Neural progenitor cell (in vitro differentiated cells): ENCODE measurements around the gene PDE8A.

- RAMPAGE, long total RNA, result no peak
These were observed 7.7 kb downstream of the HOMER2 start for GRCh38 chr15:82944861-82945259.

- RAMPAGE, long total RNA, result no peak
These were observed 6.0 kb upstream of the C15orf40 start for GRCh38 chr15:83017004-83018267.

GRCh38 chr15:83063034-83063639 is 3.9 kb downstream of the BTBD1 start:
- RAMPAGE, long total RNA, result no peak

- RAMPAGE, long total RNA, result no peak
These were observed 448 bp downstream of the BNC1 start for GRCh38 chr15:83283930-83284502.

- RAMPAGE, long total RNA, result no peak
These were observed 3.9 kb upstream of the BNC1 start for GRCh38 chr15:83288174-83288939.

- RAMPAGE, long total RNA, result no peak
These were observed 100.6 kb upstream of the ZSCAN2 start for GRCh38 chr15:84500197-84500657.

- RAMPAGE, long total RNA, result no peak
These were observed 2.2 kb upstream of the NMB start for GRCh38 chr15:84660166-84660718.

- RAMPAGE, long total RNA, result no peak
These were observed 963 bp downstream of the ZNF592 start for GRCh38 chr15:84749155-84749954.

DNA sequence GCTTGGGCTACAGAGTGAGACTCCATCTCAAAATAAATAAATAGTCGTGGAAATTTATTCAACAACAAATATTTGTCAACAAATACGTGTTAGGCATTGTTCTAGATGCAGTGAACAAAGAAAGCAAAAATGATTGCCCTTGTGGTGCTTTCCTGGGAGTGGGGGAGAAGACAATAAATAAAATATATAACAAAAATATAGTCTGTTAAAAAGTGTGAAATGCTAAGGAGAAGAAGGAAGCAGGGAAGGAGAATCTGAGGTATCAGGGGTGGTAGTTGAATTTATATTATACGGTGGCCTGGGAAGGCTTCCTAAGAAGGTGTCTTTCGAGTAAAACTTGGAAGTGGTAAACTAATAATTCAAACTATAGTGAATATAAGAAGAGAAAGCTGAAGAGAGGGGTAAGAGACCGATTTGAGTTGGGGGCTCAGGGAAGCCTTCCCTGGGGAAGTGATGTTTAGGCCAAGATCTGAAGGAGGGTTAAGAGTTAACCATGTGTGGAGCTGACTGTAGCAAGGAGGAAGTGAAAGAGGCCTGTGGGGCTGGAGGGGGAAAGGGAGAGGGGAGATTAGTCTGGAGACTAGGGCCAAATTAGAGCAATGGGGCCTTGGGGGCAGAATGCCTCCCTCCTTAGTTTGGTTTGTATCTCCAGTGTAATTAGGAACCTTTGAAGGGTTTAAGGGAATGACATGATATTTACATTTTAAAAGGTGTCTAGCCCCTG is 2.0 kb downstream of the ZNF592 start:
- RAMPAGE, long total RNA, result no peak

DNA sequence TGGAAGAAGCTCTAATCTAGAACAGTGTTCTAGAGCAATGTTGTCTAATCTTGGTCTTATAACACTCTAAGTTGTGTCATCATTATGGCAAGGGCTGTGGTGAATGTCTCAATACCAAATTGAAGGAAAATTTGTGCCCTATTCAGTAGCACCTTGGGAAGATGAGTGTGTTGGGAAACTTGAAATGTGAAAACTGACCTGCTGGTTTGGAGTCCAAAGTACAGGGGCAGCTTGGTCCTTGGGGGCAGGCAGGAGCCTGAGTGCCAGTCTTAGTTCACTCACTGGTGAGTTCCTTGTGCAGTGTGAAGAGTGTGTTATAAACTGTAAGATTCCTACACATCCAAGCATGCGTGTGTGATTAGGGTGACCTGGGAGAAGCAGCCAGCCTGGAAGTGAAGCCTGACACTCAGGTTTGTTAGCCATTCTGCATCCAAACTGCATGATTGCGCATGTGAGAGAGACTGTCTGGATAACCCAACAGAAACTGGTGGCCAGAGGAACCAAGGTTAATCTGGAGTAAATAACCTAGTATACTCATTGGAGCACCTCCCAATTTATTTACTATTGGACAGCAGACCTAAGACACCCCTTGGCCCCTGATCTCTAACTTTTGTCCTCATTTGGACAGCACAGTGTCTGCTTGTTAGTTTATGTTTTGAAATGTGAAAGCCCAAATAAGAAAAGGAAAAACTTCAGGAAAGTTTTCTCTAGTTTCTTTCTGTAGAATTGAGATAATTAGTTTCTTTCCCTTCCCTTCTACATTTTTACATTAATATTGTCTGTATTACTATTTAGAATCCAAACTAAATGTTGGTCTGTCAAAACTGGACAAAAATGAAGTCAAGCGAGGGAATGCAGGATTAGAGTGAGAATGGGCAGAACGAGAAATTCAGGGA is 14.8 kb downstream of the ZNF592 start:
- RAMPAGE, long total RNA, result no peak

- RAMPAGE, long total RNA, result no peak
These were observed 6.4 kb downstream of the SLC28A1 start for GRCh38 chr15:84890829-84891366.

- RAMPAGE, long total RNA, result no peak
These were observed at the start of gene PDE8A for GRCh38 chr15:84981571-84982373. PDE8A (plus strand) TSS chr15:84981856.

DNA sequence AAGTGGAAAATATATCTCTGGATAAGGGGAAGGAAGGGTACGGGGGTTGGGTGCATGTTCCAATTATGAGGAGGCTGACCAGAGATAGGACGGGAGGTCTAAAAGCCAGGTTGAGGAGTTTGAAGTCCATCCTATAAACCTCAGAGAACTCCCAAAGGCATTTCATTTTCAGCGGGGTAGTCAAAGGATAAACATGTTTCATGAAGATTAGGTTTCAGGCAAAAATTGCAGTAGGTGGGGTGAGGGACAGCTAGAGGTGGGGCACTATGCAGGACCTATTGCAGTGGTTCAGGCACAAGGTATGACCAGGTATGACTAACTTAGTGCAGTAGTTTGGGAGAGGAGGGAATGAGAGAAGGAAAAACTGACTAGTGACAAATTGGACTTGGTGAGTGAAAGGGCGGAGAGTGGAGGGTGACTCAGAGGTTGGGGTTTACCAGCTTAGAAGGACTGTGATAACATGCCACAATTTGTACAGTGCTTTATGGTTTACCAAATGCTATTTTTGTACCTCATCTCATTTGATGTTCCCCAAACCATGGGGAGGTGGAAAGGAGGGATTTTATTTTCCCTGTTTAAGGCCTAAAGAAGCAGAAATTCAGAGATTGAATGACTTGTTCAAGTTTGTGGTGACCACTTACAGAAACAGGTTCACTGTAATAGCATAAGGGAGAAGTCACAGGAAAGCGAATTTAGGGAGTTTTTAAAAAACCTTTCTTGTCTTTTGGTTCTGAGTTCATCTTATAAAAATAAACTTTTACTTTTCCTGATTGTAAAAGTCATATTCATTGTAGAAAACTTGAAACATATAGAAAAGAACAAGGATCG is 10.9 kb downstream of the PDE8A start:
- RAMPAGE, long total RNA, result no peak

DNA sequence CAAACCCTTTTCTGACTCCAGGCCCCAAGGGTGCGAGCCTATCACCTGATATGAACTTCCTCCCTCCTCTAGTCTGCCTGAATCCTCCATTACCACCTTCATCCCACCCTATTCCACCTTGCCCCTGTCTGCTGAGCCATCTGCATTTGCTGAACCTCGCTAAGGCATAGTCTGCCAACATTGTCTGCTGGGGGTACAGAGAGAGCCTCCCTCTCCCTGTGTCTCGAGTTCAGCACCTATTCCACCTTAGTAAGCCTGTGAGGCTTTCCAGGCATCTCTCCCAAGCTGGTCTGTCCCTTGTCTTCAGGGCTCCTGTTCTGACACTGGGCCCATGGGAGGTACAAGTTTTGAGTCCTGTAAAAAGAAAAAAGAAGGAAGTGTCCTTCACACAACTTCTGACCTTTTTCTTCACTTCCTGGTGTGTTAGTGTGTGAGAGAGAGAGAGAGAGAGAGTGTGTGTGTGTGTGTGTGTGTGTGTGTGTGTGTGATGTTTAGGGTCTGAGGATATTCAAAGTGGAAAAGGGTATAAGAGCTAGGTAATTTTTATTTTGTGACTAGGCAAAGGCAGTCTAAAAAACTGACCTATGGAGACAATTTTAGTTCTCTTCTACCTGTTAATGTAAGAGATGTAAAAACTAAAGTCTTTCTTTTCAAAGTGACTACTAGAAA is 27.1 kb downstream of the PDE8A start:
- RAMPAGE, long total RNA, result no peak

DNA sequence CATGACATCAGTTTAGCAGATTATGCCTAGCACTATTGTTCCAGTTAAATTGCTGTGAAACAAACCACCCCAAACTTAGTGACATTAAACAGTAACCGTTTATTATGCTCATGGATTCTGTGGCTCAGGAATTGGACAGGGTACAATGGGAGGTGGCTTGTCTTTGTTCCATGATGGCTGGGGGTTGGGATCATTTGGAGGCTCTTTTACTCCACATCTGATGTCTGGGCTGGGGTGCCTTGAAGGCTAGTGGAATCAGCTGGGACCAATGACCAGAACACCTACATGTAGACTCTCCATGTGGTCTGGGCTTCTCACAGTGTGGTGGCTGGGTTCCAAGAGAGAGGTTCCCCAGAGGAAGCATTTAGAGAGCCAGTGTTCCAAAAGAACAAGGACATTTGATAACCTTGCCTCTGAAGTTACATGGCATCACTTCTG is 44.5 kb downstream of the PDE8A start:
- RAMPAGE, long total RNA, result no peak

- RAMPAGE, long total RNA, result no peak
These were observed 82.6 kb downstream of the PDE8A start for GRCh38 chr15:85064283-85064718.

DNA sequence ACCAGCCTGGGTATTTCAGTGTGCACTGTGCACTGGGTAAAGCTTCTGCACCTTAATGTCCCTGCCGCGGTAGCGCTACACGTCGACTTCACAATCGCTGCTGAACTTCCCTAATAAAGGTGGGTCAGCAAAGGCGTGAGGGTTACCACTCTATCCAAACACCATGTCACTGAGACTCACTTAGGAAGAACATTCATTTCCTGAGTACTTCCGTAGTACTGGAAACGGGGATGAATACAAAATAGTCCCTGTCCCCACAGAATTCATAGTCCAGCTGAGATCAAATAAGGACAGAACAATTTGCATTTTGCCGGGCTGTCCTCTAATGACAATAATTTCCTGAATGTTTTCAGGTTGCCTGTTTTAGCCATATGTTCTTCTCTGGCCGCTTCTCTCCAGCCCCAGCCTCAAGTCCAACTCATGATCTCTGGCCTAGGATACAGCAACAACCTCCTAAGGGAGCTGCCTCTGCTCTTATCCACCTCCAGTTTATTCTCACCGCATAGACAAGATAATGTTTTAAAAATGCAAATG is 83.6 kb upstream of the AKAP13 start:
- RAMPAGE, long total RNA, result no peak

DNA sequence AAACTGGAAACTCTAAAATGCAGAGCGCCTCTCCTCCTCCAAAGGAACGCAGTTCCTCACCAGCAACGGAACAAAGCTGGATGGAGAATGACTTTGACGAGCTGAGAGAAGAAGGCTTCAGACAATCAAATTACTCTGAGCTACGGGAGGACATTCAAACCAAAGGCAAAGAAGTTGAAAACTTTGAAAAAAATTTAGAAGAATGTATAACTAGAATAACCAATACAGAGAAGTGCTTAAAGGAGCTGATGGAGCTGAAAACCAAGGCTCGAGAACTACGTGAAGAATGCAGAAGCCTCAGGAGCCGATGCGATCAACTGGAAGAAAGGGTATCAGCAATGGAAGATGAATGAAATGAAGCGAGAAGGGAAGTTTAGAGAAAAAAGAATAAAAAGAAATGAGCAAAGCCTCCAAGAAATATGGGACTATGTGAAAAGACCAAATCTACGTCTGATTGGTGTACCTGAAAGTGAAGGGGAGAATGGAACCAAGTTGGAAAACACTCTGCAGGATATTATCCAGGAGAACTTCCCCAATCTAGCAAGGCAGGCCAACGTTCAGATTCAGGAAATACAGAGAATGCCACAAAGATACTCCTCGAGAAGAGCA is 54.6 kb downstream of the AKAP13 start:
- RAMPAGE, long total RNA, result no peak

DNA sequence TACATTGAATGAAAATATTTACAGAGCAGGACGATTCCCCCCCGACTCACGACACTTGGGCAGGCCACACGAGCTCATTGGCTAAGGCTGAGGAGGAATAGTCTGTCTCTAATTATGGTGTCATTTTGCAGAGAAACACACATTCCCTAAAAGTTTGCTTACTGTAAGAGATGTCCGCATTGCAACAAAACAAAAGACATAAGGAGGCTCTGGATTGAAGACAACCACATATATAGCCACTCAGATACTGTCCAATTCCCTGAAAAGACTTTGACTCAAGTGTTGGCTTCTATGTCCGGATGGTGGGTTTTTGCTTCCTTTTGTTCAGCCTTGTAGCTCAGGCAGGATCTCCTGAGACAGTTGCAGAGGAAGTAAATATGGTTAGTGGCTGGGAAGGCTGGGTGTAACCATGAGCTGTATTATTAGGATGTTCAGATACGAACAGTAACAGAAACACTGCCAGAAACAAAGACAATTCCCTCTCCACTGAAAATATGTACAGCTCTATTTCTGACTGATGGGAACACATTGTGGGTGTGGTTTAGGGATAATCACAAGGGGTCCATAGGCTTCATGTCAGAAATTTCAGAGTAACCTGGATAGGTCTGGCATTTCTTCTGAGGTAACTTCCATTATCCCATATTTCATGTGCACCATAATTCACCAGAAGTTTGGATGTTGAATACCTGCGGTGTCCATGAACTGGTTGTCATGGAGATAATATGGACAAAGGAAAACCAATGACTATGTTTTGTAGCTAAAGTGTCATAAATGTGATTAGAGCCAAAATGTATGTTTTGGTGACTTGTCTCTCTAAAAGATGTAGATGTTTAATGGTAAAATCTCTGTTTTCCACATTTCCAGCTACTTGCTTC is 170.2 kb downstream of the KLHL25 start:
- RAMPAGE, long total RNA, result no peak

DNA sequence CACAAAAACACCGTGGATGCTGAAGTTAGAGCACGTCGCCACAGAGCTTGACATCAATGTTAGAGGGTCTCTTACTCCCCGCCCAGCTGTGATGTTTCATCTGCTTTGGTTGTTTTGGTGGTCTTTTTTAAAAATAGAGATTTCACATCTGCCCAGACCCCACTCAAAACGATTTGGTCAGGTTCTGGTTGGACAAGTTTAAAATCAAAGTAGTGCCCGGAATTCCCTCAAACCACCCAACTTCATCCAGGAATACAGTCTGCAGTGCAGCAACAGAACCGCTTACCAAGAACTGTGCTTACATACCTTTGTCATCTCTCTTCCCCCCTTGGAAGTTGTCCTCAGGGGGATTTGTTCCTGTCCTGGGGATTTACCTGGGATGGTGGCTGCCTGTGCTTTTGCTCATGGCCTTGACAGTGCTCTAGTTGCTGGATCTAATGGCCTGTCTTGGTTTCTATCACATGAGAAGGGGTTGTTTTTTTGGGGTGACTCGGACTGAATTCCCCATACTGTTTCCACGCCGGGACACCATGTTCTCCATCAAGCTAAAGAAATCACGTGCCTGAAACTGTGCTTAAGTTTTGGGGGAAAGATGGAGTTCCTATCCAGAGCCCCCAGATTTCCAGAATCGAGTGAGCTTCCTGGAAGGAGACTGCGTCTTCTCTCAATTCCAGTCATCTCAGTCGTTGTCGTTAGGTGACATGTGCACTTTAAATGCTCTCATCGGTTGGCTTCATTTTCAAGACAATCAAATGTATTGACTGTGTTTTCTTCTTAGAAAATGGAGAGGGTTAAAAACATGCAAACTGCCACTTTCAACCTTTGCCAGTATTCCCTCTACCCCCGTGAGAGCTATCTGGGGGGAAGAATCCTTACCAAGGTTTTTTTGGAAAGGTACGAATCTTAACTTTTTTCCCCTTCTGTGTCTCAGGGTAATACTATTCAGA is 47.5 kb downstream of the KLHL25 start:
- RAMPAGE, long total RNA, result no peak